ENCODE results near the gene PRDM16.

DNA sequence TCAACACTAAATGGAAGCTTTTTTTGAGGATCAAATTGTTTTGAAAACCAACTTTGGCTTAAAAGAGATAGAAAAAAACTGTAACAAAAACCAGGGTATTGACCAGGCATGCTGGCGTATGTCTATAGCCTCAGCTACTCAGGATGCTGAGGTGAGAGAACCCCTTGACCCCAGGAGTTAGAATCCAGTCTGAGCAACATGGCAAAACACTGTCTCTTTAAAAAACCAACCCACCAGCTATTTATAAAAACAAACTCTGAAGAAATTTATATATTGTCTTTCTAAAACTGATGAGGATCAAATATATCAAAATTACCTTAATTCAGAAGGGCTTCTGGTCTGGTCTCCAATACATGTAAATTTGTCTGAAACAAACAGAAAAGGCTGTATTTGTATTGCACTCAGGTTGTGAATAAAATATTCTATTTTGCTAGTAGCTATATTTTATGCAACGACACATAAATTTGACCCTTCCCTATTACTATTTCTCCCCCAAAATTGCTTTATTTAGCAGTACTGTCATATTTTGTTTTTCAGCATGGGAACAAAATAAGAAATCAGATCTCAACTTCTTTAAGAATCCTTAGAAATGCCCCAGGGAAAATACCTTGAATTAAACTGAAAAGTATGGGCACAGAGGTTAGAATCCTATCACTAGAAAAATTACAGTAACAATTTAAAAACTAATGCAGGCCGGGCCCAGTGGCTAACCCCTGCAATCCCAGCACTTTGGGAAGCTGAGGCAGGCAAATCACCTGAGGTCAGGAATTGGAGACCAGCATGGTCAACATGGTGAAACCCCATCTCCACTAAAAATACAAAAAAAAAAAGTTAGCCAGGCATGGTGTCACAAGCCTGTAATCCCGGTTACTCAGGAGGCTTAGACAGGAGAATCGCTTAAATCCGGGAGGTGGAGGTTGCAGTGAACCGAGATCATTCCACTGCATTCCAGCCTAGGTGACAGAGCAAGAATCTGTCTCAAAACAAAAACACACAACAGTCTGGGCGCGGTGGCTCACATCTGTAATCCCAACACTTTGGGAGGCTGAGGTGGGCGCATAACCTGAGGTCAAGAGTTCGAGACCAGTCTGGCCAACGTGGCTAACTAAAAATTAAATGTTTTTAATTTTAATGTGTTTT is 51.6 kb downstream of the GNB1 start:
- PRO-cap, 3 experiments, result no peak in any of the 3 experiments
- RAMPAGE, long total RNA, result no peak
- RRBS, 2 experiments, result no CpG with 5 or more reads among the region's 12 CpGs

- PRO-cap, 3 experiments, result no peak in any of the 3 experiments
- RAMPAGE, long total RNA, result no peak
- RRBS, 2 experiments, result no CpG with 5 or more reads among the region's 4 CpGs
Observed at GRCh38 chr1:1875689-1876249, 15.1 kb downstream of the GNB1 start.

DNA sequence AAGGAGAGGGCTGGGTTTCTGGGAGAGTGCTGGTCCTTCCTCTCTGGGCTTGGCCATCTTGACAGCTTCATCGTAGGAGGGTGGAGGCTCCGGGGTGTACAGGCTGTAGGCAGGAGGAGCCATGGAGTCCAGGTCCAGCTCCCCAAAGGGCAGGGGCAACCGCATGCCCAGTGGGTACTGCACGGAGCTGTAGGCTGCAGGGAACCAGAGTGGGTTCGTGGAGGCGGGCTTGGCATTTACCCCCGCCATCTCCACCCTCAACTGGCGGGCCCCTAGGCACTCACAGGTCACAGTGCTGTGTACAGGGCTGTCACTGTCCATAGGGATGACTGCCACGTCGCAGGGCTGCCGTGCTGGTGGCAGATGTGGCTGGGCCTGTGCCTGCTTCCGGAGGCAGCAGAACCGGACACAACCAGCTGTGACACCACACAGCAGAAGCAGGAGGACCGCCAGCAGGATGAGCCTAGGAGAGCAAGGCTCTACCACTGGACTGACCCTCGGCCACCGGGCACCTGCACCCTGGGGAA is 1.0 kb downstream of the TMEM52 start:
- PRO-cap, 3 experiments, result peak in 1 of 3 experiments; most common plus-strand start position 434 of the sequence (in 1)
- RAMPAGE, long total RNA, result no peak
- RRBS, 2 experiments, result 14 to 25% methylated on average over 3 of the region's 16 CpGs

DNA sequence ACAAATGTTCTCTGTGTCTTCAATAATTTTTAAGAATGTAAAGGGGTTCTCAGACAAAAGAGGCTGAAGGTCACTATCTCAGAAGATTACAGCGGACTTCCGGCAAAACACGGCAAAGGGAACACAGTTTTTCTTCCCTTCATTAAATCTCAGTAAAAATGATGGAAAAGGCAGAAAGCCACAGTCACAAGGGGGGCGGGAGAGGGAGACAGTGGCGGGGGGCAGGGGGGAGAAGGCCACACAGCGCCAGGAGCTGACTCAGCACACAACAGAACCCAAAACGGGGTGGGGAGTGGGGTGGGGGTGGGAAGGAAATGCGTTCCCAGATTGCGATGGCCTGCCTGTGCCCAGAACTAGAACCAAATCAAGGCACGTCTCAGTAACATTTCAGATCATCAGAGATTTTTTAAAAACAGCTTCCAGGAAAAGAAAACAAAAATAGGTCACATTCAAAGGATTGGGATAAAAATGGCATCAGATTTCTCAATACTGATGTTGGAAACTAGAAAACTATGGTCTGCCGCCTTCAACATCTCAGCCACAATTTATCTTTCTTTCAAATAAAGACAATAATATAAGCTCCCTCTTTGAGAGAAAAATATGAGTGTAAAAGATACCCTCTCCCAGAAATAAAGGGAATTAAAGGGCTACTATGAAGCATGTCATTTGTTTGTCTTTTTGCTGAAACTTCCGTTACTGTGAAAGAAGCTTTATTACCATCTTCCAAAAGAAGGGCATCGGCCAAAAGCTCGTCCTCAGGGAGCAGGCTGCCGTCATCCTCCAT is 13.2 kb downstream of the CFAP74 start:
- PRO-cap, 3 experiments, result no peak in any of the 3 experiments
- RAMPAGE, long total RNA, result no peak
- RRBS, 2 experiments, result no CpG with 5 or more reads among the region's 15 CpGs

- PRO-cap, 3 experiments, result no peak in any of the 3 experiments
- RAMPAGE, long total RNA, result no peak
- RRBS, 2 experiments, result no CpG with 5 or more reads among the region's 14 CpGs
Observed at GRCh38 chr1:1996172-1996662, 7.4 kb downstream of the CFAP74 start.

GRCh38 chr1:2048396-2048647 is 1.9 kb upstream of the PRKCZ start:
- PRO-cap, 3 experiments, result no peak in any of the 3 experiments
- RAMPAGE, long total RNA, result no peak
- RRBS, 2 experiments, result no CpG with 5 or more reads among the region's 7 CpGs

DNA sequence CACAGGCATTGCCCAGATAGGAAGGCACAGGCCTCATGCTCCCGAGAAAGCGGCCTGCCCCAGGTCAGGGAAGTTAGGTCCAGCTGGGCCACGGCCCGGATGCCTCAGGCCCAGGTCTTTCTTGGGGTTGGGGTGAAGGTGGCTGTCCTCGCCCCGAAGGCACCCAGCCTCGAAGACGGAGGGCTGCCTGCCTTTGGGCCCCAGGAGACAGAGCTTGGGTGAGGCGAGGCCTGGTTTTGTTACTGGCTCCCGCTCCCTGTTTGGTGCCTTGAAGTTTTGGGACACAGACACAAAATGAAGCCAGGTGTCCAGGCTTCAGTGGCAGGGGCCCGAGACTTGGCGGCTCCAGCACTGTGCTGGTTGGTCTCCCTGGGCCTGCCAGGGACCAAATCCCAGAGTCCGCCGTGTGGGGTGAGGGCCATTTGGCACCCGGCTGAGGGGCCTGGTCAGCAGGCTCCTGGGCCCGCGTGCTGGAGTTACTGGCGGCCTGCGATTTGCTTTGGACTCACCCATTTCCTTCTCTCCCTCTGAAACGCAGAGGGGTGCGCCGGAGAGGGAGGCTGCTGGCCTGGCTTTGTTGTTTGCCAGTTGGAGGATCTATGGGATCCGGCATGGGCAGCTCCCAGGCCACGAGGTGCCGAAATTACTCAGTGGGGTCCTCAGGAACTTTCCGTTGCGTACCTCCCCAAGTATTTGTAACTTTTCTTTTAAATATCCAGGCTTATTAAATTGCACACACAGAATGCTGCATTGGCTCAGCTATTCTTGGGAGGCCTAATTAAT is 2.1 kb downstream of the SKI start:
- PRO-cap, 3 experiments, result peak in 1 of 3 experiments; most common minus-strand start position 529 of the sequence (in 1)
- RAMPAGE, long total RNA, result no peak
- RRBS, 2 experiments, result 4 to 5% methylated on average over 6 of the region's 27 CpGs

DNA sequence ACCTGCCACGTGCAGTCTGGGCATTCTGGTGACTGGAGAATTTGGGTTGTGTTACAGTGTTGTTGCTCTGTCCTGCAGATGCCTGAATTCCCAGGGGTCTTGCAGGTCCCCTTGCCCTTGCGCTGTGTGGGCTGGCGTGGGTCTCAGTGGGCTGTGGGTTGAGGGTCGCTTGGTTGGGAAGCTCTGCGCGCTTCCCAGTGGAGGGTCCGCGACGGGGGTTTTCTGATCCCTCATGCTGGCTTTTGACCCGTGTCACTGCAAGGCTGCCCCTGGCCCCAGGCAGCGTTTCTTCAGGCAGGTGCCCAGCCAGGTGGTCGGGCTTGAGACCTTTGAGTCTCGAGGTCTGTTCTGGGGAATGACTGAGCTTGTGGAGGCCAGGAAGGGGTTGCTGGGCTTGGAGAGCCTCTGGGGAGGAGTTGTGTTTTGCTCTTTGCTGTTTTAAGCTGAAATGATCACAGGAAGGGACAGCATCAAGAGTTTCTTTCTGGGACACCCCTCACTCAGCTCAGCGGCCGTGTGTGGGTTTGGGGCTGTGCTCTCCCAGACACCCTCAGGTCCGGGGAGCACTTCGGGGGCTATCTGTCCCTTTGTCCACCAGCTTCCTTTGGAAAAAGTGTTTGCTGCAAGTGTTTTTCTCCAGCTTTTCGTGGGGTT is 5.4 kb downstream of the SKI start:
- PRO-cap, 3 experiments, result no peak in any of the 3 experiments
- RAMPAGE, long total RNA, result no peak
- RRBS, 2 experiments, result 20% methylated on average over 2 of the region's 18 CpGs; no CpG with 5 or more reads in 1 of the 2 experiments

GRCh38 chr1:2238236-2239100 is 10.3 kb downstream of the SKI start:
- PRO-cap, 3 experiments, result no peak in any of the 3 experiments
- RAMPAGE, long total RNA, result no peak
- RRBS, 2 experiments, result 44 to 55% methylated on average over 4 of the region's 30 CpGs

DNA sequence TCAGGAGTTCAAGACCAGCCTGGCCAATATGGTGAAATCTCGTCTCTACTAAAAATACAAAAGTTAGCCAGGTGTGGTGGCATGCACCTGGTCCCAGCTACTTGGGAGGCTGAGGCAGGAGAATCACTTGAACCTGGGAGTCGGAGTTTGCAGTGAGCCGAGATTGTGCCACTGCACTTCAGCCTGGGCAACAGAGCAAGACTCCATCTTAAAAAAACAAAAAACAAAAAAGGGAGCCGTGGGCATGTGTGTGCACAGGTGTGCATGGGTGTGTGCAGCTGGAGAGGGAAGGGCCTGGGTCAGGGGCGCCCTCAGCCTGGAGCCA is 18.9 kb downstream of the SKI start:
- PRO-cap, 3 experiments, result no peak in any of the 3 experiments
- RAMPAGE, long total RNA, result no peak
- RRBS, 2 experiments, result no CpG with 5 or more reads among the region's 5 CpGs

DNA sequence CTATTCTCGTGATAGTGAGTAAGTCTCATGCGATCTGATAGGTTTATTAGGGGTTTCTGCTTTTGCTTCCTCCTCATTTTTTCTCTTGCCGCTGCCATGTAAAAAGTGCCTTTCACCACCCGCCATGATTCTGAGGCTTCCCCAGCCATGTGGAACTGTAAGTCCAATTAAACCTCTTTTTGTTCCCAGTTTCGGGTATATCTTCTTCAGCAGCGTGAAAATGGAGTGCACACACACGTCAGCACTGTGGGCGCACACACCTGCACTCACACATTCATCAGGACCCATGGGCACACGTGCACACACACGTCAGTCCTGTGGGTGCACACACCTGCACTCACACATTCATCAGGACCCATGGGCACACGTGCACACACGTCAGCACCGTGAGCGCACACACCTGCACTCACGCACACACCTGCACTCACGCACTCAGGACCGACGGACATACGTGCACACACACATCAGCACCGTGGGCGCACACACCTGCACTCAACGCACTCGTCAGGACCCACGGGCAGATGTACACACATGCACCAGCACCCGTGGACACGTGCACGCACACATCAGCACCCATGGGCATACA is 49.4 kb downstream of the SKI start:
- PRO-cap, 3 experiments, result no peak in any of the 3 experiments
- RAMPAGE, long total RNA, result no peak
- RRBS, 2 experiments, result no CpG with 5 or more reads among the region's 27 CpGs

GRCh38 chr1:2302698-2303772 is 74.9 kb downstream of the SKI start:
- PRO-cap, 3 experiments, result no peak in any of the 3 experiments
- RAMPAGE, long total RNA, result no peak
- RRBS, 2 experiments, result 88% methylated on average over 4 of the region's 45 CpGs; no CpG with 5 or more reads in 1 of the 2 experiments

- PRO-cap, 3 experiments, result no peak in any of the 3 experiments
- RAMPAGE, long total RNA, result no peak
- RRBS, 2 experiments, result 89 to 91% methylated on average over 6 of the region's 21 CpGs
Observed at GRCh38 chr1:2303773-2304050, 75.6 kb downstream of the SKI start.

- PRO-cap, 3 experiments, result no peak in any of the 3 experiments
- RAMPAGE, long total RNA, result no peak
- RRBS, 2 experiments, result 89% methylated on average over 4 of the region's 43 CpGs; no CpG with 5 or more reads in 1 of the 2 experiments
Observed at GRCh38 chr1:2304786-2305590, 76.9 kb downstream of the SKI start.

DNA sequence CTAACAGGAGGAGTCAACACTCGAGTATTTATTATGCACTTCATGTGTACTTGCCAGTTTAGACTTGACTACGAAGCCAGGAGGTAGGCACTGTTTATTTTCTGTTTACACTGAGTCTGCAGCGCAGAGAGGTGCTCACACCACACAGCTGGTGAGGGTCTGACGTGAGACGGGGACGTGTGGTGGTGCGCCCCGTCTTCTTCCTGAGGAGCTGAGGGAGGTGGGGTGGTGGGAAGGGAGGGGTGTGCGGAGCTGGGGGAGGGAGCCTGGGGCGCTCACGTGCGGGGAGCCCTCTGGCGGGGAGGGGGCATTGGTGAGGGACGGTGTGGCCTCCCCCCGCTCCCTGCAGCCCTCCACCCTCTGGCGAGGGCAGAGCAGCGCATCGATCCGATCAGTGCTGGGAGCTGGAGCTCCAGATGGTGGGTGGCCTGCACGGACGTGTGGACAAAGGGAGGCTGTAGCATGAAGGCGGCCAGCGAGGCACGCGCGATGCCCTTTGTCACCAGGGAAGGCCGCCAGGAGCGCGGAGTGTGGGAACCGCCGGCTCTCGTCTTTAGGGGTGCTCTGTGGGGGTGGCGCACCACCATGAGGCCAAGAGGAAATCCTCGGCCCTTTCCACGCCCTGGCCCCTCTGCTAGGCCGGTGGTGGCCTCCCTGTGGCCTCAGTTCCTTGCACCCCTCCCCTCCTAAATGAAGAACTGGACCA is 5.3 kb upstream of the HES5 start:
- PRO-cap, 3 experiments, result no peak in any of the 3 experiments
- RAMPAGE, long total RNA, result no peak
- RRBS, 2 experiments, result 14 to 26% methylated on average over 5 of the region's 36 CpGs

GRCh38 chr1:2544226-2545005 is 11.8 kb upstream of the TNFRSF14 start:
- PRO-cap, 3 experiments, result no peak in any of the 3 experiments
- RAMPAGE, long total RNA, result no peak
- RRBS, 2 experiments, result no CpG with 5 or more reads among the region's 27 CpGs

DNA sequence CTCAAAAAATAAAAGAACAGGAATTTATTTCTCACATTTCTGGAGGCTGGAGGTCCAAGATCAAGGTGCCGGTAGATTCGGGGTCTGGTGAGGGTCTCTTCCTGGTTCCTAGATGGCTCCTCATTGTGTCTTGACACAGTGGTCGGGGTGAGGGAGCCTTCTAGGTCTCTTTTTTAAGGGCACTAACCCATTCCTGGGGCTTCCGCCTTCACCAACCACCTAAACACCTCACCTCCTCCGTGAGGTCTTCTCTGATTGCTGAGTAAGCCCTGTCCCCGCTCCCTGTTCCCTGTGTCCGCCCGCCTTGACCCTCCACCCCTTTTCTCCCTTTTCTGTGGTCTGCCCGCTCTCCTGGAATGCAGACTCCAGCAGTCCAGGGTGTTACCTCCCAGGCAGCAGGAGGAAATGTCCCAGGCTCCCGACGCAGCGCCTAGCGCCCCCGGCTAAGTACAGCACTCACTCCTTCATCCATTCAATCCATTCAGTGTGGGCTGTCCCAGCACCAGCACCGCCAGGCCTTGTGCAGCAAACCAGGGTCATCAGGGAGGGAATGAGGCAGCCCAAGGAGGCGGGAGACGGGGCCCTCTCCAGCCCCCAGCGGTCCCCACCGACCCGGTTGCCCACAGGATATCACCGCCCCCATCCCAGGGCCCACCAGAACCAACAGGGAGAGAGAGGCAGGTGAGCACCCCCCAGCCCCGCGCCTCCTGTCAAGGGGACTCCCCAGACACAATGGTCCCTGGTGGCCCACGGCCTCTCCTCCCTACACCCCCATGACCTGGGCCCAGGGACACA is 10.0 kb downstream of the TNFRSF14 start:
- PRO-cap, 3 experiments, result no peak in any of the 3 experiments
- RAMPAGE, long total RNA, result no peak
- RRBS, 2 experiments, result no CpG with 5 or more reads among the region's 24 CpGs

GRCh38 chr1:3063010-3063537 is 5.9 kb upstream of the PRDM16 start:
- PRO-cap, 3 experiments, result no peak in any of the 3 experiments
- RAMPAGE, long total RNA, result no peak
- RRBS, 2 experiments, result 28 to 38% methylated on average over 5 to 9 of the region's 38 CpGs

- PRO-cap, 3 experiments, result no peak in any of the 3 experiments
- RAMPAGE, long total RNA, result no peak
- RRBS, 2 experiments, result 3 to 8% methylated on average over 7 of the region's 23 CpGs
Observed at GRCh38 chr1:3067994-3068218, 1.1 kb upstream of the PRDM16 start.

GRCh38 chr1:3068219-3069320 is at the start of gene PRDM16:
Gene PRDM16, plus strand, starts transcription at chr1:3069203.
- PRO-cap, 3 experiments, result peak in 1 of 3 experiments; most common plus-strand start chr1:3069183 (in 1); most common minus-strand start chr1:3069088 (in 1)
- RAMPAGE, long total RNA, result no peak
- RRBS, 2 experiments, result under 1 to 3% methylated on average over 36 to 46 of the region's 127 CpGs